Lower leg skin (tissue), 2 donors: ENCODE data around the gene HOXB3.

- PRO-cap = no peak
- RAMPAGE, long total RNA, 2 experiments = no peak in any of the 2 experiments
These were observed 99.8 kb downstream of the EFCAB13 start for GRCh38 chr17:47423190-47424331.

DNA sequence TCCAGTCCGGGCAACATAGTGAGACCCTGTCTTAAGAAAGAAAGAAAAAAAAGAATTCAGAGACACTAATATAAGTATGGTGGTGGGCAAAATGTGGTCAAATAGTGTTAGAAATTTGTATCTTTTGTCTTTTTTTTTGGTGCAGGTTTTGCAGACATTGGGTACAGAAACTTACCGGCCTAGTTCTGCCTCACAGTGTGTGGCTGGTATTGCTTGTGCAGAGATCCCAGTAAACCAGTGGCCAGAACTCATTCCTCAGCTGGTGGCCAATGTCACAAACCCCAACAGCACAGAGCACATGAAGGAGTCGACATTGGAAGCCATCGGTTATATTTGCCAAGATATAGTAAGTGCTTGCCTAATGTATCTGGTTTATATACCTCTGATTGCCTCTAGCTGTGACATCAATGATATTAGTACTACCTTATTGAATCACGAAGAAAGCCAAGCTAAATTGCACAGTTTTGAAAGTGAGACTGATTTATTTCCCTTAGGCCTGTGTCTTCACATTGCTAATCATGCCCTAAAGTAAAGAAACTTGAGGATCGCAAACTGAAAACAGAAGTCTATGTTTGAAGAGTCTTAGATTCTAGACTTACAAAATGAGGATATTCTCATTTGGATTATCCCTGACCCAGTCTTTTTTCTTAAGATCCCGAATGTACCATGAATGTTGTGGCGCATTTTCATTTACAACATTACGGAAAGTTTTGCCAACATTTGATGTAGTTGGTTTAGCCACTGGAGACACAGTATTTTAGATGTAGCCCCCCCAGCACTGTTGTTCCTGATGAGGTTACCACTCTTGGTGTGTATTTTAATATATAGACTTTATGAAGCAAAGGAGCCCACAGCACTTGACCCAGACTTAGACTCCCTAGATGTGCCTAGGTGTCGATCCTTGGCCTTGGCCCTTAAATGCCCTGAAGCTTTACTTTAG is 7.3 kb downstream of the KPNB1 start:
- PRO-cap = no peak
- RAMPAGE, long total RNA, 2 experiments = no peak in any of the 2 experiments

DNA sequence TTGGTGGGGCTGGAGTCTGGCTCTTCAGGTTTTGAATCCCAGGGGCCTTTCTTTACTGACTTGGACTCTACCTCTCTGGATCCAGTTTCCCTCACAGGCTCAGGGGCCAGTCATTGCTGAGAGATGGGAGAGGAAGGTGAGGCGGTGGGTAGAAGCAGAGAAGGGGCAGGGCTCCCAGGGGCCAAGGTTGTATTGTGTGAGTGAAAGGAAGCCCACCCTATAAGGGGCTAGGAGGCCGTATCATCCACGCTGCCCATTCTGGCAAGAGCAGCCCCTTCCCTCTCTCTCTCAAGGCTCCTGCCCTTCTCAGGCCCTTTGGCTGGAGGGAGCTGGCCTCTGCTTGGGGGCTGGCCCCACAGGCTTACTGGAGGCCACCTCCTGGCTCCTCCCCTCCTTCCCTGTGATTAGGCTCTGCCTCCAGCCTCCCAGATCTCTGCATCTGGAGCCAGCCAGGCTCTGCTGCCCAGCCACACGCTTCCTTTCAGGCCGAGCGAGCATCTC is 7.6 kb downstream of the TBKBP1 start:
- PRO-cap = no peak
- RAMPAGE, long total RNA, 2 experiments = no peak in any of the 2 experiments

DNA sequence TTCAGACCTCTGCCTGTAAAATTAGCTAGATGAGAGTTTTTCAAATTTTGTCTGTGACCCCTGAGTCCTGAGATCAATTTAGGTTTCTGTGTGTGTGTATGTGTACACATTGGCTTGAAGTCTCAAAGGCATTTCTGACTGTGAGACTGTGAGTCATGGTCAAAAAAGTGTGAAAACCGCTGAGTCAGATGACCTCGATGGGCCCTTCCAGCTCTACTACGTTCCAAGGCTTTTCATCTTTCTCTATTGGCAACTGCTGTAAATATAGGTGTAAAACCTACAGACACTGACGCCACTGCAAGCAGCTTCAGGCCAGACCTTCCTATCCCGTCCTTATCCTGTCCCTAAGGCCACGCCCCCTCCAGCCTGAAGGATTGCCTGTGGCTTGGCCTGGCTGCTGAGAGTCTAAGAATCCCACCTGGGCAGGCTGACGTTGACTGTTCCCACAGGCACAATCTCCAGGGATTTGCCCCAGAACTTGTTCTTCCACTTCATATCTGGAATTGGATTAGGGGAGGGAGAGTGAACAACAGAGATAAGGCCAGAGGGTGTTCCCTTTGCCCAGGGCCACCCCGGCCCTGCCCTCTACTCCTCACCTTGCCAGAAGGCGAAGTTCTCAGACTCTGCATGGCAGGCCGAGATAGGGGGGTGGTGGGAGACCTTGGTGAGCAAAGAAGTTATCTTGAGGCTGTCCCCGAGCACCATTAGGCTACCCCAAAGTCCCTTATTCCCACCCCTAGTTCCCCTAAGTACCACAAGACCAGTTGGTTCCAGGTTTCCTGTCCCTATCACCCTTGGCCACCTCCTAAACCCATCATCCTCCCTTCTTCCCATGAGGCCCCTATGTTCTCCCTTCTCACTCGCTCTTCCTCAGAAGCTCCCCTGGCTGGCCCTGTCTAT is 11.2 kb downstream of the OSBPL7 start:
- PRO-cap = no peak
- RAMPAGE, long total RNA, 2 experiments = no peak in any of the 2 experiments

GRCh38 chr17:47844096-47844722 is 3.1 kb upstream of the SCRN2 start:
- PRO-cap = no peak
- RAMPAGE, long total RNA, 2 experiments = no peak in any of the 2 experiments

DNA sequence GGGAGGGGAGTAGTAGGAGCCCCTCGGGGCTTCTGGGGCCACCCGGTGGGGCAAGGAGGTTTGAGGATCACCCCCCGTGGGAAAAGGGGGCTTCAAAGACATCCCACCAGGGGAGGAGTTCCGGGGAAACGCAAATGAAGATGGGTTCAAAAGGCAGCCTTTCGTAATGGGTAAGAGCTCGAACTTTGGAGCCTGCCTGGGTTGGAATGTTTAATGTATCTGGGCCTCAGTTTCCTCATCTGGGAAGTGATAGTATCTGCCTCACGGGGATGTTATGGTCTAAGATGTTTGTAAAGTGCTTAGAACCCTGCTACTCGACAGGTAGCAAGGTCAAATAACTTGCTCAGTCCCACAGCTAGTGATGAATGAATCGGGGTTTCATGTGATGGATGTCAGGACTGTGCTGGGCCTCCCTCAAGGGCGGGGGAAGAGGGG is 528 bp downstream of the PNPO start:
- PRO-cap = no peak
- RAMPAGE, long total RNA, 2 experiments = no peak in any of the 2 experiments

GRCh38 chr17:47983957-47984430 is 13.1 kb downstream of the CDK5RAP3 start:
- PRO-cap = no peak
- RAMPAGE, long total RNA, 2 experiments = no peak in any of the 2 experiments

DNA sequence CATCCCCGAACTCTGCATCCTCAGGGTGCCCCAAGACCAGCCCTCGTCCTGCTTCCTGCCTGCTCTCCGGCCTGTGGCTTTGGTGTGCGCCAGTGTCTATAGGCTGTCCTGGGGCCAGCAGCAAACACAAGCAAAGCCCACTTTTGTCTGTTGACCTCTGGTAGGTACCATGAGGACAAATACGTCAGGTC is 299 bp upstream of the COPZ2 start:
- PRO-cap = no peak
- RAMPAGE, long total RNA, 2 experiments = no peak in any of the 2 experiments

DNA sequence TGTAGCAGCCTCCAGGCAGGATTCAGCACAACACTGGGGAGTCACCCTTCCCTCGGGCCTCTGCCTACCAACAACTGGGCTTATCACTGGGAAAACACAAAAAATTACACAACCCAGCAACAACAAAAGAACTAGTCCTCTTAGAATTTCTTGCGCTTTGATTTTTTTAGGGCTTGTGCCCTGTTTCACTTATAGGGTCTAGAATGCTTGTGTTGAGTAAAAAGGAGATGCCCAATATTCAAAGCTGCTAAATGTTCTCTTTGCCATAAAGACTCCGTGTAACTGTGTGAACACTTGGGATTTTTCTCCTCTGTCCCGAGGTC is 12.5 kb downstream of the NFE2L1 start:
- PRO-cap = no peak
- RAMPAGE, long total RNA, 2 experiments = no peak in any of the 2 experiments

DNA sequence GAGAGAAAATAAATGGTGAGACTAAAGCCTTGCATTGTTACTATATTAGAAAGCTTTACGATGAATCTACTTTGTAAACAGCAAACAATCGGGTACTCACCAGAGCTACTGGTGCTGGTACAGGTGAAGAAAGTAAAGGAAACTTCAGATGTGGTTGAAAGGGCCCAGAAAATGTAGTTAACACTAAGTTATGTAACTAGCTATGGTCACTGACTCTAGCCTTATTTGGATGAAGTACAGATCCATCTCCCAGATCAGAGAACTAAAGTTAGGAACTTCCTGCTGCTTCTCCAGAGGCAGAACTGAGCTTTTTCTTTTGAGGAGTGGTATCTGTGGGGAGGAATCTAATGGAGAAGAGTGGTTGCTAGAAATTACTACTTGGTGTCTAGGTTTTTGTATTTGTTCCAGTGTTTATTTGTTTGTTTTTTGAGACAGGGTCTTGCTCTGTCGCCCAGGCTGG is 987 bp downstream of the SNX11 start:
- PRO-cap = no peak
- RAMPAGE, long total RNA, 2 experiments = no peak in any of the 2 experiments

DNA sequence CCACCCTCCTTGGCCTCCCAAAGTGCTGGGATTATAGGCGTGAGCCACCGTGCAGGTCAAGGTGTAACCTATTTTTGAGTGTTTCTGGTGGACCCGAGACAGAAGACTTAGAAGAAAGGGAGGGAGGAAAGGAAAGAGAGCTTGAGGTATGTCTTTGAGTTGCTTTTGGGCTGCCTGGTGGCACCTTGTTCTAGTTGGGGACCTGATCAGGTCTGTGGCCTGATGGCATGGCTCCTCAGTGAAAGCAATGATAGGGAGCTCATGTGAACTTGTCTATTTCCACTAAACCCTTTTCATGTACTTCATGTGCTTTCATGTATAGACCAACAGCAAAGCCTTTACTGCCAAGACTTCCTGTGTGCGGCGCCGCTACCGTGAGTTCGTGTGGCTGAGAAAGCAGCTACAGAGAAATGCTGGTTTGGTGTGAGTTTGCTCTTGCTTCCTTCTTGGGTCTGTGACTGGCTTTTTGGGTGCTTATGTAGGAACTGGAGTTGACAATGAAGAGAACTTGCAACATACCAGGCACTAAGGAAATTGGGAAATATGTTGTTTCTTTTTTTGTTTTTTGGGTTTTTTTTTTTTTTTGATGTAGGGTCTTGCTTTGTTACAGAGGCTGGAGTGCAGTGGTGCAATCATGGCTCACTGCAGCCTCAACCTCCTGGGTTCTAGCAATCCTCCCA is 5.6 kb downstream of the SNX11 start:
- PRO-cap = unidirectional peak, minus-strand start at position 448 of the sequence
- RAMPAGE, long total RNA, 2 experiments = no peak in any of the 2 experiments

DNA sequence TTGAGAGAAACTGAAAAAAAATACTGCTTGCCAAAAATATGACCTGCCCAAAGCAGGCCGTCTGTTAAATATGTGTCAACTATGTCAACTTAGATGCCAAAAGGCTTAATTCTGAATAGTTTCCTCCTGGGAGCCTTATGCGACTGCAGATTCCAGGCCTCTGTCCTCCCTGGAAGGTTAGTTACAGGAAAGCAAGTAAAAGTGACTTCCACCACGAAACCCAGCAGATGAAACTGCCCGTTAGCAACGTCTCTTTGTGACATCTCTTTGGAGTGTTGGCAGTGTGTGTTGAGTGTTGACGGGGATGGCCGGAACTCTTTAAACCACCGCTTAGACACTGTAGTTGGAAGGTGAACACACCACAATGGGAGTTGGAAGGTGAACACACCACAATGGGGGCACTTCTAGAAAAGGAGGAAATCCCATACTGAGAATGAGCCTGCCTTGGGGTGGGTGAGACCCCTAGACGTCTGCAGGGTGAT is 908 bp downstream of the SKAP1 start:
- PRO-cap = unidirectional peak, plus-strand start at position 281 of the sequence
- RAMPAGE, long total RNA, 2 experiments = no peak in any of the 2 experiments

DNA sequence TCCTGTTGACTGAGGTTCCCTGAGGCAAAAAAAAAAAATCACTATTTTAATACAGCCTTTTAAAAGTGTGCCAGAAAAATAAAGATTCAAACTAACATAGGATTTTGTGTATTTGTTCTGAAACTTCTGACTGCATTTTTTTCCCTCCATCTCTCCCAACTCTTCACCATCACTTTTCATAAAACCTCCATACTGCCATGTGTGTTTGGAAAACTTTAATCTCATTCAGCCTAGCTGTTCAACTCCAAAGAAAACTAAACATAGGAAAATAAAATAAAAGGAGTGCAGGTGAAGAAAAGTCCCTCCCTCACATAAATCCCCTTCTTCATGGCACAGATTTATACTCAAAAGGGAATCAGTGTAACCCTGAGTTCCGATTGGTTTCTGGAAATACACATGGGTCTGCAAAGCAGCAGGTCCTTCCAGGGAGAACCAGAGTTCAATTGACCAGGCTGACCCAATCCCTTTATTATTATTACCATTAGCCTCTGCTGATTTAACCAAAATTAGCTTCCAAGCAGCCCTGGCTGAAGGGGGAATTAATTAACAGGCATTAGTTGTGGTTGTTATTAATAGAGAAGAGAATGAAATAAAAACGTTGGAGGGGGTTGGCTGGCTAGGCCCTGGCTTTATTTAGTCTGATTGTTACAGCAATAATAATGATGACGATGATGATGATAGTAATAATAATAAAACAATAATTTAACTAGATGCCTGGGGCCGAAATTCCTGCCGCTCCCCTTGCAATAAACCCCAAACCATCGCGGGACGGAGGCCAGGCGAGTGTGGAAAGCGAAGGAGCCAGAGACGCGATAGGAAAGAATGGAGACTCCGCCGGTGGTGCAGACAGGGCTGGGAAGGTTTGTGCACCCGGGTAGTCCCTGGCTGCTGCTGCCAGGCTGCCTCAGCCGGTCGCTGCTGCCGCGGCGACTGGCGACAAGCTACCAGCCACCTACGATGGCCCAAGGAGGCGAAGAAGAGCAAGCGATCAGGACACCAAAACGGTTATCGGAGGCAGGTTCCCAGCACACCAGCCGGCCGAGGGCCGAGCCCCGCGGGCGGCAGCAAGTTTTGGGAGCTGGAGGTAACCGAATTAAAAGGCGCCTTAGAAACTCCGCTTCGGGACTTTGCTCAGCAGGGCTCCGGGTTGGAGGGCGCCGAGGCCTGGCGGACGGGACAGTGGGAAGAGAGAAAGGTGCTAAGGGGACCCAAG is 9.2 kb upstream of the HOXB2 start:
- PRO-cap = no peak
- RAMPAGE, long total RNA, 2 experiments = no peak in any of the 2 experiments

DNA sequence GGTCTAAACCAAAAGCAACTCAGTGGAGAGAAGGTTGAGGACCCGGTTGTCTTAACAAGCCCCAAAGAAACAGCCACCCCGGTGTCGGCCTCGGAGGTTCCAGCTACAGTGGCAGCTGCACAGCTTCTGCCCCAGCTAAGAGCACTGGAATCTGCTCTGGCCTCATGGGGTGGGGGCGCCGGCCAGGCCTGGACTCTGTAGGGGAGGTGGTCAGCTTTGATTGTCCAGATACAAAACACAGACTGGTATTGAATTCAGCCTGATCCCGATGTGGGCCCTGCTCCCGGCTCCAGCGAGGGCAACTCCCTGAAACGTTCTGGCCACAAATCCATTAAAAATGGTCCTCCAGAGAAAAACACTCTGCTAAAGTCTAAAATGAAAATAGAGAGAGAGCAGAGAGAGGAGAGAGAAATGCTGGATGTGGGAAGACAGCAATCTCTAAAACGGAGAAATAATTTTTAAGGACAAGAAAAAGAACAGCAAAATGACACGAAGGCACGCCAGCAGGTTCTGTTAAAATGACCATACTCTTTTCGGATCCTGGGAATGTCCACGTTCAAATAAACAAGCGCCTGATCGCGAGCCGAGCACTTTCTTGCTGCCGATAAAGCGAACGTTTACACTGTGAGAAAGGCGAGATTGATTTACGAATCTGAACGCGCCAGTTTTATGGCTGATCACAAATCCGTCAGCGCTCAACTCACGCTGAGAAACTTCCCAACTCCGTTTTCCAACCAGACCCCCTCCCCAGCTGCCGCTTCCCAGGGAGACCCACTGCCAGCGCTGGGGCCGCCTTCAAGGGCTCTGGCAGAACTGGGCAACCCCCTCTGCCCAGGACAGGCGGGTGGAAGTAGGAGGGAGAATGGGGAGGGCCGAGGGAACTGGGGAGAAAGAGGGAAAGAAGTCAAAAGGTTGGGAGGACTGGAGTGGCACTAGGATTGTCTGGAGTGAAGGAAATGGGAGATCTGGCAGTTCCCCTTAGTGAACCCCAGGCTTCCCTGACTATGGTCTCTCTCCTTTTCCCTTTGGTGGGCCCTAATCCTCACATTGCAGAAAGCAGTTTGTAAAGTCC is 7.3 kb downstream of the HOXB4 start:
- PRO-cap = no peak
- RAMPAGE, long total RNA, 2 experiments = no peak in any of the 2 experiments

DNA sequence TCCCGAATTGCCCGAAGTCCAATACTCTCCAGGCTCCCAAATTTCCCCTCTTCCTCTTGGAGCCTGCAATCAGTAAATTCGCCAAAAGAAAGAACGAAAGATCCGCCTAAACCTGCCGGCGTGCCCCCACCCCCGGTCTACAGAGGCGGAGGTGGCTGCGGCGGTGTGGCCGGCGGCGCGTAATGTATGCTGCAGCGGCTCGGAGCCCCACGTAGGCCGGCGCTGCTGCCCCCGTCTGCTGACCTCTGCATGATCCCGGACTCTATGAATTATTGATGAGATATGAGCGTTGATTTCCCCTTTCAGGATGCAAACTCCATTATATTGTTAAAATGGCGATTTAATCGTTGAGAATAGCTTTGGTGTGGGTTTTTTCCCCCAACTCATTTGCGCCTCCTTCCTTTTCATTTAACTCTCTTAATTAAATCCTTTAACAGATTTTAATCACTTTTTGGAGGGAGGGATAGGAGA is 3.7 kb downstream of the HOXB3 start:
- PRO-cap = no peak
- RAMPAGE, long total RNA, 2 experiments = no peak in any of the 2 experiments

DNA sequence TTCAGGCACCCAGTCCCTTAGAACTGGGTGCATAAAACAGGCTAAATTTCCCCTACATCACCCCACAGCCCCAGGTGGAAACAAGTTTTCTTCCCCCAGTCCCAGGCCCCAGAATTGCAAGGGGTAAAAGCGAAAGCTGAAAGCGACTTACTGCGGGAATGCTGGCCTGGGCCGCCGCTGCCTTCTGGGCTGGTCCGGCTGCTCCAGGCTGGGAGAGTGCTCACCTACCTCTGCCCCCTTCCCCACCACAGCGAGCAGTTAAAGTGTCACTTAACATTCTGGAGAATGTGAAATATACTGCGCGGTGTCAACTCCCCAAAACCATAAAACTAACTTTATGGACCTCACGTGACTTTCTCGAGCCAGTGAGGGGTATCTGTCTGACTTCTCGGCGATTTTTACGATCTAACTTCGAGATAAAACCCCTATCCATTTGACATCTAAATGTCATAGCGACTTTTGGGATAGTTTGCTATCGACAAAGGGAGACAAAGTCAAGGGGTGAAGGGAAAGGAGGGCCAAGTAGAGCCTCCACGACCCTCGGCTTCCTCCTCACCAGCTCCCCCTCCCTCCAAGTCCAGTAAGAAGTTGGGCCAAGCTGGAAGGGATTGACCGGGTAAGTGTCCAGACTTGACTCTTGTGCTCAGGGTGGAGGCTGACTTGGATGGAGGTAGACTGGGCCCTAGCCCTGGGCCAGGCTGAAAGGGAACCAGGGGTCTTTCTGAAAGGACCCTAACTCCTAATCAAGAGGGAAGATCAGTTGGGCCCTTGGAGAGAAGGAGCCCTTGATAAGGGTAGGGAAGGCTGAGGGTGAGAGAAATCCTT is at the start of gene HOXB3:
Gene HOXB3 (minus strand): TSS at position 268 of the 825 bp plus-strand sequence.
- PRO-cap = no peak
- RAMPAGE, long total RNA, 2 experiments = no peak in any of the 2 experiments

DNA sequence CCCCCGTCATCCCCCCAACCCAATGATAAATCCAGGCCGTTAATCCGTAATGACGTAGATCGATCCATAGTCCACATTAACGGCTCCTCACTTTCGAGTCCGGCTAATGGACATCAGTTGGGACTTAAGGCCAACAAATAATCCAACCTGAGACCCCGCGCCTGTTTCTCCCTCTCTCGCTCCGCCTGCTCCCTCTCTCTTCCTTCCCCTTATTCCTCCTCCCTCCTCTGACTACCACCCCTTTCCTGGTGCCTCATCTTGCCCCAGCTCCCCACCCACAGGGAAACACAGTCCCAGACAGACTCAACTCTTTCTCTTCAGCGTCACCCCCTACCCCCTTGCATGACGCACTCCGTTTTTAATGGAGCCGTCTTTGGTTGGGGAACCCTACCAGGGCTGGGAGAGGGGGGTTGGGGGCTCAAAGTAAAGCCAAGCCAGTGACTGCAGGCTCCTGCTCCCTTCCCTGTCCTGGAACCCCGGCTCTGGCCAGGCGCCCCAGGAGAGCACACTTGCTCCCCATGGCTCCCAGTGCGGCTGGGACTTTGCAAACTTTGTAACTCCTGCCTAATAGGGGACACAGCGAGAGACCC is 3.5 kb upstream of the HOXB5 start:
- PRO-cap = bidirectional peak, plus-strand start at position 284 of the sequence, minus-strand start at position 178 of the sequence
- RAMPAGE, long total RNA, 2 experiments = no peak in any of the 2 experiments

DNA sequence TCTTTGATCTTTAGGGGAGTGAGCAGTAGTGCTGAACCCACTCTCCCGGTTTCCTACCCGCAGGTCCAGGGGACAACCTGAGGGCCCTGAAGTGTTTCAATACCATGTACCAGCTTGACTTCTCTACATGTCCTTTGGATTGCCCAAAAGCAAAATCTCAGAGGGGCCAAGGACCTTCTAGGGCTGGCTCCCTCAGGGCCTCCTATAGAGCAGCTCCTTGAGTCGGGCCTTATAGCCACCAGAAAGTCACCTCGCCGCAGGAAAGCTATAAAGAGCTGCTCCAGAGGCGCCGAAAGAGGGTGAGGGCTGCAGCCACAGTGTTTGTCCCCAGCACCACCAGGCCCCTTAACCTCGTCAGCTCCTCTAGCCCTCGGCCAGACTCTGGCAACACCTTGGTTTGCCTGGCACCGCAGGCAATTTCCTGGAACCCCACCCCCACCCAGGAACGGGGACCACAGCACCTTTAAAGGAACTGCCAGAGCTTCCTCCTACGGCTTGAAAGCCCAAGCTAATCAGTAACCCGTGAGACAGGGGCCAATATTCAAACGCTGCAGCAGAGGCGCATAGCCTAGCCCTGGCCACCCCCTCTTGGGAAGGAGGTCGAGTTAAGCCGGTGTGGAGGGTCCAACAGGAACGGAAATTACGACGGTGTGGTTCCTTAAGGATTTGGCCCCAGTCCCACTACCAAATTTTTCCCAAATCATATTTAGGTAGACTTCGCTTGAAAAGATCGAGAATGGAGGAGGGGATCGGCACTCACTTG is 3.2 kb downstream of the HOXB6 start:
- PRO-cap = no peak
- RAMPAGE, long total RNA, 2 experiments = no peak in any of the 2 experiments

DNA sequence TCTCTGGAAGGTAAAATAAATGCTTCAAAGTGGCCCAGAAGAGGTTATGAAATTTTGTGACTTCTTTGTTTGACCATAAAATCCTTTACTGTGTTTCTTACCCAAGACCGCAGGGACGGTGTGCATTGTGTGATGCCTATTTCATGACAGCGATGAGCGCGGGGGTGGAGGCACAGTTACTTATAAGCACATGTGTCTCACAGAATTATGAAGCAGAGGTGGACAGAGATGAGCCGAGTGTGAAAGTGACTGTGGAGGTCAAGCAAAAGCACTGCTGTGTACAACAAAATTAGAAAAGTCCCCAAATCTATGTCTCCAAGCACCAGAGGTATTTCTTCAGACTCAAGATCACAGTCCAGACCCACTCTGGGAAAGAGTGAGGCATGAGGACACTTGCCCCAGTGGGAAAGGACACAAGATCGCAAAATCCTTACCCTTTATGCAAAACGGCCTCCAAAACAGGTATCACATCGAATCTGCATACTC is 4.2 kb upstream of the HOXB9 start:
- PRO-cap = no peak
- RAMPAGE, long total RNA, 2 experiments = no peak in any of the 2 experiments

DNA sequence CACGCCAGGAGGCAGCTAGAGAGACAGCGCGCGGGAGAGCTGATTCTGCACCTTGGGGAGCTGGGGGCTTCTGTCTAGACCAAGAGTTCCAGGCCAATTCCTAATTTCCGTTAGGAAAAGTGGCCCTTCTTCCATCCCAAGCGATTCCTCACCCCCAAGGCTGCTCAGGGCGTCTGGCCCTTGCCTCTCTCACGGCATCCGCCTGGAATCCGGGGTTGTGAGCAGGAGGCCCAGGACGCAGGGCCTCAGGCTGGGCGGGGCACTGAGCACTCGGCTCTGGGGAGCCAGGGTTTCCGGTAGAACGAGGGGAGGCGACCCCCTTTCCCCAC is 19.8 kb upstream of the HOXB9 start:
- PRO-cap = no peak
- RAMPAGE, long total RNA, 2 experiments = no peak in any of the 2 experiments